Mesenchymal stem cell of adipose (primary cell): Measurements from ENCODE around the gene AP5M1.

GRCh38 chr14:55058812-55059518, 7.5 kb downstream of the MAPK1IP1L start:
- CAGE, long polyA plus RNA: no peak

DNA sequence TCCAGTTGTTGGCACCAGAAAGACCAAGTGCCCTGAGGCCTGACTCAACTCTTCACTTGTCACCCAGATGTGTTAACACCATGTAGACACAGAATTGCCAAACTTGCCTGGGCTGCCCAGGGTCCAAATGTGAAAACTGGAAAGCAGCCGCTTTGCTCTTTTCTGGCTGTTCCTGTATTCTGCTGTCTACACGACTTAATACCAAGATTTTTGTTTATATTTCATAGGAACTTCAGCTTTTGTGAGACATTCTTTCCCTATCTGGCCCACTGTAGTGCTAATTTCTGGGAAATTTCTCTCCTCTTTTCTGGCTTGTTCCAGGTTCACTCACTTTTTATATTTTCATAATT, 2.8 kb upstream of the LGALS3 start:
- CAGE, long polyA plus RNA: no peak

DNA sequence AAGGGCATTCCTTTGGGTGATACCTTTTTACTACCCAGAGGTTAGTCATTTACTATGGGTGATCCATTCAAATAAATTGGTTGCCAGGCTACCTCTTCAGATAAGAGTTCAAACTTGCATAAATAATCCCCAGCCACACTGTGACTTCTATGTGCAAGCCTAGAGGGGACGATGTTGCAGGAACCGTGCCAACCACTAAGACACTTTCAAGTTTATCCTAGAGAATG, 1.4 kb upstream of the LGALS3 start:
- CAGE, long polyA plus RNA: no peak

- CAGE, long polyA plus RNA: no peak
Observed at GRCh38 chr14:55129444-55130514, 727 bp downstream of the LGALS3 start.

GRCh38 chr14:55229105-55229314, 37.6 kb upstream of the DLGAP5 start:
- CAGE, long polyA plus RNA: no peak

DNA sequence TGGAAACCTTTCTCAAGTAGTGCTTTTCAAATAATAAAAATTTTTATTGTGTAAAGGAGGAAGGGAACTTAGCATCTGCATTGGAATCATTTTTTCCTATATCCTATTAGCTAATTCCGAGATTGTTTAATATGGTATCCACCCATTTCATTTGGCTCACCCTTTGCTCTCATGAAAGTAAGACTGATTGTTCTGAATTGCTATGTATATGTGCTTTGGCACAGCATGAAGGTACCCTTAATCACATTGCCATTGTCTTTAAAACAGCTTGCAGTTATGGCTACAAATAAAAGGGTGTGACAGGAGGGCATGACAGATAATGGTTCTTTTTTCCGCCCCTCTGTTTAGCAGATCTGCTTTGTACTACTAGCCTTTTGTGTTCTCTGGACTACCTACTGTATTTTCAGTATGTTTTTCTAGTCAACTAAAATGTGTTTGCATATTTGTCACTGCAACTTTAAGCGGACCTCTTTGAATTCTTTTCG, 35.7 kb downstream of the FBXO34 start:
- CAGE, long polyA plus RNA: no peak

DNA sequence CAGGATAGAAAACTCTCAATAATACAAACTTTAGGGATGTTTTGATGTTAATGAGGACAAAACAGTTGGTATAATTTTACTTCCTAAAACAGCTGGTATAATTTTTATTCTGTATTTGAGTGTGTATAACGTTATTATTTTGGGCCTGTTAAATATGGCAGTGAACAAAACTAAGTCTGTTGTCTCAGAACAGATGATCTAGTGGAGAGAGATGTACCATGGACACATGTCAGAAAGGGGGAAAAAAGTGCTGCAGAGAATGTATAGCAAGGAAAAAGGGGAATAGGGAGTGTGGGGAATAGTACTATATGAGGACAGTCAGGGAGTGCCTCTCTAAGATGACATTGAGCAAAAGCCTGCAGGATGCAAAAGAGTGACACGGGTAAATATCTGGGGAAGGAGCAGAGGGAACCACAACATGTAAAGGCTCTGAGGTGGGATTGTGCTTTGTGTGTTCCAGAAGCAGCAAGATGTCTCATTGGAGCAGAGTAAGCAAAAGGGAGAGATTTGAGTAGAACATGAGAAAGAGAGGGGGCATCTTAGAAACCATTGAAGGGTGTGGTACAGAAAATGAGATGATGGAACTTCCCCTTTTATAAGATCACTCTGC, 55.7 kb downstream of the FBXO34 start:
- CAGE, long polyA plus RNA: no peak

DNA sequence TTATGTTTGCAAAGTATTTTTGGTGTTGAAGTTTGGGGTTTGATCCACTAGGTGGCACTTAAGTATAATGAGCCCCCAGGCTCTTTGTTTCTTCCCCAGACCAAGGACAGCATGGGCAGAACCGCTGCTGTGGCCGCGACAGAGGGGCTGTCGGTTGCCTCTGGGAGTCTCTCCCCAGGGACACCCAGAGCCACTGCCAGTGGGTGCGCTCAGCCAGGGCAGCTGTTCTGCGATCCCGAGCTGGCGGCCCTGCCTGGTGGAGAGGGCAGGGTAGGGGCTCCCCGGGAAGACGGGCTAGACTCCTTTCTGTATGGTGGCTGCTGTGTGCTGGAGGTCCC, 253.3 kb upstream of the PELI2 start:
- CAGE, long polyA plus RNA: no peak

DNA sequence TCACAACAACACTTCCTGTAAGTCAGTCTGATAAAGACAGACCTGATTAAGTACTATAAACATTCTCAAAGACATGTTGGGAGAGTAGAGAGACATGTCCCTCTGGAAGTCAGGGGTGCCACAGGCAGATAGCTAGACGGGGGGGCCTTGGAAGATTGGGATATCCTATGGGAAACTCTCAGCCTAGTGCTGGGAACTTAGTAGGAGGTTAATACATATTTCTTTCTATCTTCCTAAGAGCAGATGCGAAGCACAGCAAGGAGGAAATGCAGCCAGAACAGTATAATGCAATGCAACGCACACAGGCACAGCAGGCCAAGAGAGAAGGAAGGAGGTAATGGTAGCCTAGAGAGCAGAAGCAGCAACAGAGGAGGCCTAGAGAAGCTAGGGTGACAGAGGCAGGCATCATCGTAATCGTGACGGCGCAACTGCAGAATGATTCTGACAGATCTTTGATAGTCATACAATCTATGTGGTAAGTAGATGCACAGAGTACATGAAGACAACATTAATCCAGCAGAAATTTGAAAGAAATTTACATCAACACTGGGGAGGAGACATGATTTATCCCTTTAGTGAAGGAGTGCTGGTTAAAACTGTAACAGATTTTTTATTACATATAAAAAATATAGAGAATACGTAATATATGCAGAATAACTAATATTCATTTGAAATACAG, 1.7 kb upstream of the PELI2 start:
- CAGE, long polyA plus RNA: no peak

GRCh38 chr14:56119176-56119600, 977 bp downstream of the PELI2 start:
- CAGE, long polyA plus RNA: no peak

- CAGE, long polyA plus RNA: no peak
Observed at GRCh38 chr14:56120086-56120871, 2.1 kb downstream of the PELI2 start.

DNA sequence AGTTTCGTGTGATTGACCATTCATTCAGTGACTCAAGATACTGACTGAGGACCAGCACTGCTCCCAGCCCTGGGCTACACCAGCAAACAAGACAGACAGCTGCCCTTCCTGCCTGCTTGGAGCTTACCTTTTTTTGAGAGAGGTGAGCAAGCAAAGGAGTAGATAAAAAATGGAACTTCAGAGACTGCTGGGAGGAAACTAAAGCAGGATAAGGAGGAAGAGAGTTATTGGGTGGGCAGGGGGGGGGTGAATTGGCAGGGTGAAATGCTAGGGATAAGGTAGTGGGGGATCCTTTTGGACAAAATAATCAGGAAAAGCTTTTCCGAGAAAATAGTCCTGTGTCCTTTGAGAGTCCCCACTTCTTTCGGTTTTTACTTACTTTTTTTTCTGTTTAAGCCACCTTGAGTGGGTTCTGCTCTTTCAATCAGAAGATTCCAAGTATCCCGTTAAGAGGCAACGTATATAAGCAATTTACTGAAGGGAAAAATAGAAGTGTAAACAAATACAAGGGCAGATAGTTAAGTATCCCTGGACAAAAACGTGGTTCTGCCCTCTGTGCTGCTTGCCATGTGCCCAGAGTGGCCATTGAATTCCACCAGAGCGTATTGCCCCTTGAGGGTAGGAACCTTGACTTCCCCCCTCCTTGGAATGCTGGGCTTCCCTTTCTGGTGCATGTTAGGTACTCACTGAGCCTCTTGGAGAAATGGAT, 7.1 kb downstream of the PELI2 start:
- CAGE, long polyA plus RNA: no peak

GRCh38 chr14:56148588-56148894, 30.3 kb downstream of the PELI2 start:
- CAGE, long polyA plus RNA: no peak

GRCh38 chr14:56333544-56334109, 215.4 kb downstream of the PELI2 start:
- CAGE, long polyA plus RNA: no peak

DNA sequence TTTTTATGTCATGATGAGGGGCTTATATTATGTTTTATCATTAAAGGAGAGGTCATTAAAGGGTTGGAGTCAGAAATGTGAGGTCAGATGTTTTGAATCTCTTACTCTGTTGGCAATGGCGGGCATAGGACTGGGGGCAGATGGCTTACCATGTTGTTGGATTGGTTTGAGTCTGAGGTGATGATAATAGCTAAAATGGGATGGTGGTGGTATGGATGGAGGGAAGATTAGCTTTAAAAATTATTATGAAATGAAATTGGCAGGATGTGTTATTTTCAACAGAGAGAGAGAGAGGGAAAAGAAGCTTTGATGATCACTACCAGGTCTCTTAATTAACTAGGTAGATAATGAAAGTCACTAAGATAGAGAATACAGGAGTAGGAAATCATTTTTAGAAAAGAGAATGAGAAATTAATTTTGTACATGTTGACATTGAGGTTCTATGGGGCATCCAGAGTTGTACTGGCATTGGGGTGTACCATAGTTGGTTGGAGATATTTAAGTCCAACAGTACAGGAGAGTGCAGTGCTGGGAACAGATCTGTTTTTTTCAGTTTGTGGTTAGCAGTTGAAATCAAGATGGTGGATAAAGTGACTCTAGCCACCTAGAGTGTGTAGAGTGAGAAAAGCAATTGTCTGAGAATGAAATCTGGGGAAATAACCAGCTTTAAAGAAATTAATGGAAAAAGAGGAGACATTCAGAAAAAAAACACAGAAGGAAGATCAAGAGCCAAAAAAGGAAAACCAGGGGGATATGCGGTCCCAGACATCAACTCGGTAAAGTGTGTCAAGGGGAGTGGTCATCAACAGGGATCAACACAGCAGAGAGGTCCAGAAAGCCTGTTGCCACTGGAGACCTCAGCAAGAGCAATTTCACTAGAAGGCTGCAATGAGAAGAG, 18.2 kb downstream of the TMEM260 start:
- CAGE, long polyA plus RNA: no peak

GRCh38 chr14:56816541-56817107, 6.3 kb upstream of the OTX2 start:
- CAGE, long polyA plus RNA: no peak

GRCh38 chr14:57057736-57058176, 210.9 kb downstream of the EXOC5 start:
- CAGE, long polyA plus RNA: no peak

GRCh38 chr14:57268748-57269622, at the start of gene AP5M1:
AP5M1 (plus strand) TSS chr14:57268971.
- CAGE, long polyA plus RNA: no peak

DNA sequence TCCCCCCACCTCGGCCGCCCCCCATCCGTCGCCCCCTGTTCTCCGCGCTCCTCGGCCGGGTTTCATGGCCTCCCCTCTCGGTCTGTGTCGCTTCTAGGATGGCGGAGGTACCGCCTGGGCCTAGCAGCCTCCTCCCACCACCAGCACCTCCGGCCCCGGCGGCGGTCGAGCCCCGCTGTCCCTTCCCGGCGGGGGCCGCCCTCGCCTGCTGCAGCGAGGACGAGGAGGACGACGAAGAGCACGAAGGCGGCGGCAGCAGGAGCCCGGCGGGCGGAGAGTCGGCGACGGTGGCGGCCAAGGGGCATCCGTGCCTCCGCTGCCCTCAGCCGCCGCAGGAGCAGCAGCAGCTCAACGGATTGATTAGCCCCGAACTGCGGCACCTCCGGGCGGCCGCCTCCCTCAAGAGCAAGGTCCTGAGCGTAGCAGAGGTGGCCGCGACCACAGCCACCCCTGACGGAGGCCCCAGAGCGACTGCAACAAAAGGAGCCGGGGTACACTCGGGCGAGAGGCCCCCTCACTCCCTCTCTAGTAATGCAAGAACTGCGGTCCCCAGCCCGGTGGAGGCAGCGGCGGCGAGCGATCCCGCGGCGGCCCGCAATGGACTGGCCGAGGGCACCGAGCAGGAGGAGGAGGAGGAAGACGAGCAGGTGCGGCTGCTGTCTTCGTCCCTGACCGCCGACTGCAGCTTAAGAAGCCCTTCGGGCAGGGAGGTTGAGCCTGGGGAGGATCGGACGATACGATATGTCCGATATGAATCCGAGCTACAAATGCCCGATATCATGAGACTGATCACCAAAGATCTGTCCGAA, 678 bp downstream of the NAA30 start:
- CAGE, long polyA plus RNA: no peak

DNA sequence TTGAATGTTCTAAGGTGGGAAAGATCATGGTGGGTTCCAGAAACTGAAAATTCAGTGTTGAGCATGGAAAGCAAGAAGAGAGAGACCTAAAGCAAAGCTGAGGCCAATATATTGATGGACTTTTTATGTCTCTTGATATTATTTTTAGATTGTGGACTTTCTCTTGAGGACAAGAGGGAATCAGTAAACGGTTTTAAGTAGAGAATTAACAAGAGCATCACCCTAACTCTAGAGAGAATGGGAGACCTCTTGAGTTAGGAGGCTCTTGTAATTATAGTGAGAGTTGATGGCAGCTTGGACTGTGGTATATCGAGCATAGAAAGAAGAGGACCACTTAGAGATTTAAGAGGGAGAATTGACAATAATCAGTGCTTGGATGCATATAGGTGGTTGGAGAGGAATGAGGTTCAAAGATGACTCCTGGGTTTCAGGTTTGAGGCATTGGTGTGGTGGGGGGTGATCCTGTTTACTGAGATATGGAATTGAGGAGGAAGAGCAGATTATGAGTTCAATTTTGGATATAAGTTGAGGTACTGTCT, 17.2 kb downstream of the NAA30 start:
- CAGE, long polyA plus RNA: no peak